SJSA1 (cell line): ENCODE measurements around the gene SEL1L3.

GRCh38 chr4:25843600-25844263 is 19.1 kb downstream of the SEL1L3 start:
- RAMPAGE, long total RNA = no peak

GRCh38 chr4:25862646-25863405 is at the start of gene SEL1L3:
SEL1L3 (minus strand) TSS chr4:25862988.
- RAMPAGE, long total RNA = no peak

GRCh38 chr4:26028611-26029223 is 114.7 kb downstream of the SMIM20 start:
- RAMPAGE, long total RNA = no peak

GRCh38 chr4:26150877-26151336 is 169.9 kb upstream of the RBPJ start:
- RAMPAGE, long total RNA = no peak

DNA sequence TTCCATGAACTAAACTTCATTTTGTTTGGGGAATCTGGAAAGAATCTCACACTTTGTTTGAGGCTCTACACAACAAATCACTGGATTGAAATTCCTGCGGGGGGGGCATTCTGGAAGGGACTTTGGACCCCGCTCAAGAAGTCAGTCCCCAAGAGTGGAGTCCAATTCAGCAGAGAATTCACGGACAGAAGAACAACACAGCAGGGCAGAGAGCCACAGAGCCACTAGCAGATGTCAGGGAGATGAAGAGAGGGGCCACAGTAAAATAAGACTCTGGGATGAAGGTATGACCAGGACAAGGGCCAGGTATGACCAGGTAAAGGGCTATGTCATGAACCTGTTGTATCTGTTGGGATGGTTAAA is 7.4 kb upstream of the TBC1D19 start:
- RAMPAGE, long total RNA = no peak

DNA sequence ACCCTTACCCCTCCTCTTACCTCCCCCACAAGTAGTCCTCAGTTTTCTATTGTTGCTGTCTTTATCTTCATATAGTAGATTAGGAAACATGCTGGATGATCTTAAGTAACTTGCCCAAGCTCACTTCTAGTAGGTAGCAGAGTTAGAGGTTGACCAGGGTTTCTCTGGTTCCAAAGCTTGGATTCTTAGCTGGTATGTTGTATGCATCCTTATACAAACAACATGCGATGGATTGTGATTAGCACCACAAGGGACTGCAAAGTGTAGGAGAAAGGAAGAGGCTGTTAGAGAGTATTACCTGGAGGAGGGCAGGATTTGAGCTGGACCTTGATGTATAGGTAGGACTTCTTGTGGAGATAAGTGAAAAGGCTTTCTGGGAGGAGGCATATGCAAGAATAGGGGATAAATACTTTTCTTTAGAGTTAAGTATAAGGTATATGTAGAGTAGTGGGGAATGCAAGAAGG is 5.6 kb downstream of the STIM2 start:
- RAMPAGE, long total RNA = no peak

- RAMPAGE, long total RNA = no peak
Observed at GRCh38 chr4:30789147-30789691, 69.0 kb downstream of the PCDH7 start.

GRCh38 chr4:31021408-31021628 is 301.1 kb downstream of the PCDH7 start:
- RAMPAGE, long total RNA = no peak

GRCh38 chr4:31142489-31143203 is 422.5 kb downstream of the PCDH7 start:
- RAMPAGE, long total RNA = no peak

DNA sequence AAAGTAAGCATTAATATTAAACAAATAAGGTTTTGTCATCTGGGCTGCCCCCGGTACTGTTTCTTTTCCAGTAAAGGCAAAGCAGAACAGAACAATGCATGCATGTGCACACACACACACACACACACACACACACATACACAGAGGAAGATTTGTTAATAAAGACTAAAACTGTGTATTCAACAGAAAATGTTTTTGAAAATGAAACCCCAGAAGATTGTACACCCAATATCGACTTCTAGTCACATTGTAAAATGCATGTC is 2685.4 kb downstream of the ARAP2 start:
- RAMPAGE, long total RNA = no peak

DNA sequence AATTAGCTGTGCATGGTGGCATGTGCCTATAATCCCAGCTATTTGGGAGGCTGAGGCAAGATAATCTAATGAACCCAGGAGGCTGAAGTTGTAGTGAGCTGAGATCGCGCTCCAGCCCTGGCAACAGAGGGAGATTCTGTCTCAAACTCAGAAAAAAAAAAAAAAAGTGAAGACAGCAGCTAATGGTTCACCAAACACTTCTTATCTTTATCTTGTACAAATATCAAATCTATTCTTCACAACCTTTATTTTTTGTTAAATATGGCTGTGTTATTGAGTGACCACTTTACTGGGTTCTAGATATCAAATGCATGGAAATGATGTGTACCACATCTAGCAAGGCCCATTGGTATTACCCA is 2470.0 kb downstream of the ARAP2 start:
- RAMPAGE, long total RNA = no peak

DNA sequence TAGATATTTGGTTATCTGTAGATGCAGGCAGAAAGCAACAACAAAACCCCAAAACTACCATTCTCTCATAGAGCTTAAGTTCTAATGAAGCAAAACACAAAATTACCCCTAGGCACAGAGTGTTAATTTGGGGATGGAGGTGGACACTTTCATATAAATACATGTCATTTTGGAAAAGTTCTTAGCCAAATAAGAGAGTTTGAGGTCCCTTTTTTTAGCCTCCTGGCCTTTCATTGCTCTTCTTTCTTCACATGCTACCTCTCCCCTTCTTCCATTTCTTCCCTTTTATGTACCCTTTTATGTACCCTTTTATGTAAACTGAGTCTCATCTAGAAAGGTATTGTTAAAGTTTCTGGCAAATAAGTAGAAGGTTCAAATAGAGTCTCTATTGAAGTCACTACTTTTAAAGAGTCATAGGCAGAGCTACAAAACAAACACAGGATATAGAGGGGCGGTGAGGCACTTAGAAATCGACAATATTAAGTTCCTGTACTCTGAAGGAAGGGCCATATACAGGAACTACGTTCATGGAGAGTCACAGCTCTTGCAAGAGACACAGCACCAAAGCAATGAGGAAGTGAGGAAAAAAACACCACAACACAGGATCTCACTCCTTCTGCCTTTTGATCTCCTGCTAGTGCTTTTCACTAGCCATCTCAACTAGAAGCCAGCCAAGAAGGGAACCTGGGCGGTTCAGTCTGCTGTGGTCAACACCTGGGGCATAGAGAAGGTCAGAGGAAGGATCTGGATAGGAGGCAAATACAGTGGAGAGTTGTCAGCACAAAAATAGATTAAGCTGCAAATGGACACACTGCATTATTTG is 104.3 kb downstream of the DTHD1 start:
- RAMPAGE, long total RNA = no peak

GRCh38 chr4:36386353-36386692 is 104.9 kb downstream of the DTHD1 start:
- RAMPAGE, long total RNA = no peak

DNA sequence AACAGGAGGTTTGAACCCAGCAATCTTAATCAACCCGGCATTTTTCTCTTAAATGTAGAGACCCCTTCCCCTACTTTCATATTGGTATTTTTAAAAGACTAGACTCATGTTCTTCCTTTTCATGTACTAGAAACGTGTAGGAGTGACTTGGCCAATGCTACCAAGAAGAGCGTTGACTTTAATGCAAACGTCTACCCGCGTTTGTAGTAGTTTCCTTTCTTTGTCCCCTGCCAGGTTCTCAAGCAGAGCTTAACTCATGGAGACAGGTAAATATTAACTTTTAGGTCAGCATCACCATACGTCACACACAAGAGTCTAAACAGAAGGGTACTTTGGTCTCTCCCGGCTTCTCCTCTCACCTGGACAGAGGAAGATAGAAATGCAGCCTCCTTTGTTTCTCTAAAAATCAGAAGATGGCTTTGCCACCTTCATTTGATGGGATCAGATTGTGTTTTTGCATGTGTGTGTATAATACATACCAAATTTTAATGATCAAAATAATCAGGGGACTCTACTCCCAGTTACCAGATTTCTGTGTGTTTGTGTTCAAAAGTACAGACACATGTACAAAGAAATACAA is 36.7 kb downstream of the C4orf19 start:
- RAMPAGE, long total RNA = no peak

DNA sequence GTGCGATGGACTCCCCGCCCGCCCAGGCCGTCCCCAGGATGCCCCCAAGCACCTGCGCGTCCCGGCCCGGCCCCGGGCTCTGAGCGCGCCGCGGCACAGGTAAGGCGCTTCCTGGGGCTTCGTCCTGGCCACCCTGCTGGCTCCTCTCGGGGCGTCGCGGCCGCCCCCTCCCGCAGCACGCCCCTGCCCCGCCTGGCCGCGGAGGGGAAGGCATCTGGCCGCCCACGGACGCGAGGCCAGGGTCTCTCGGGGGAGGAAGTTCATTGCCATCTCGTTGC is 305 bp downstream of the TBC1D1 start:
- RAMPAGE, long total RNA = no peak

- RAMPAGE, long total RNA = no peak
Observed at GRCh38 chr4:37956928-37957312, 3.3 kb upstream of the PTTG2 start.

DNA sequence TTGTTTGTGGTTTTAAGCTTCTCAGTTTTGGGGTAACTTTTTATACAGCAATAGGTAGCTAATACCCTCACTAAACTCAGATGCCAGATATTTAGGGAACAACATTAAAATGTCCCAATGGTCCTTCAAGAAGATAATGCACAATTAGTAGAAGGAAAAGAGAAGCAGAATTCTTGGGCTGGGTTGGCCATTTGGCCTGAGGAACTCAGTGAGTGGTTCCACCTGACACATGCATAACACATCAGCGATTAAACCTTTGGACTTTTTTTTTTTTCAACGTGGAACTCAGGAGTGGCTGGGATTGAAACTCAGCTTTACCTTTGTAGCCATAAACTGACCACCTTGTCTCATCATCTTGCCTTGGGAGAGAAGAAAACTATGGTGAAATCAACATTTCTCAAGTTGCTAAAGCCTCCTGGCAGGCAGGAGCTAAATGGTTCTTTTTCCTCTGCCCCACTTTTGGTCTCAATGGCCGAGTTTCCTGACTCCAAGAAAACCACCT is 16.2 kb downstream of the PTTG2 start:
- RAMPAGE, long total RNA = no peak

- RAMPAGE, long total RNA = no peak
Observed at GRCh38 chr4:37988466-37989130, 28.4 kb downstream of the PTTG2 start.

DNA sequence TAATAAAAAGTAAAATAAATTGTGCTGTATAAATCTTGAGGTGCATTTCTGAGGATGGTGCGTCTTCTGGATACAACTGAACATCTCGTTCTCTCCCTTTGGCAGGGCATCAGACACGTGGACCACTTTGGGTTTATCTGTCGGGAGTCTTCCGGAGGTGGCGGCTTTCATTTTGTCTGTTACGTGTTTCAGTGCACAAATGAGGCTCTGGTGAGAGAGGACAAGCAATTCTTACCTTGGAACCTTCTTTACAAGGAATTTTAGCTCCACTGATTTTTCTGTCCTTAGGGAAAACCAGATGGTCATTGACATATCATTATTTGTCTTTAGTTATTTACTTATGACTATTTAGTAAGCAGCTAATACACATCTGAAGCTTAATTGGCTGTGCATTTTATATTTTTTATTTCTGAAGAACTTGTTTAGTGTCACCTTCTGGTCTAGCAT is 60.3 kb downstream of the PTTG2 start:
- RAMPAGE, long total RNA = no peak

DNA sequence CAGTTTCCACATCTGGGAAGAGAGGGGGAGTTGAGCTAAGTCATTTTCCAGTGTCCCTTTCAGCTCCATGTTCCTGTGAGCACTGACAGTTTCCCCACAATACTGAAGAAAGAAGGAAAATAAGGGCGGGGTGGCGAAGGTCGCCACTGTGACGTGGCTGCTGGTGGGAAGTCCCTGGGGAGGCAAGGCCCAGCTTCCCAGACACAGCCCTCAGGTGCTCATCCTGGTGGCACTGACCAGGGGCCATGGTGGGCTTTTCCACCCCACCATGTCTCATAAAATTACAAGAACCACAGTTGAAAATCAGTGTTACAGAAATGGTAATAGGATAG is 121.9 kb downstream of the PTTG2 start:
- RAMPAGE, long total RNA = no peak